GM23248 (cell line): Measurements from ENCODE around the genes TRPV5, OR9A2 and CLCN1.

DNA sequence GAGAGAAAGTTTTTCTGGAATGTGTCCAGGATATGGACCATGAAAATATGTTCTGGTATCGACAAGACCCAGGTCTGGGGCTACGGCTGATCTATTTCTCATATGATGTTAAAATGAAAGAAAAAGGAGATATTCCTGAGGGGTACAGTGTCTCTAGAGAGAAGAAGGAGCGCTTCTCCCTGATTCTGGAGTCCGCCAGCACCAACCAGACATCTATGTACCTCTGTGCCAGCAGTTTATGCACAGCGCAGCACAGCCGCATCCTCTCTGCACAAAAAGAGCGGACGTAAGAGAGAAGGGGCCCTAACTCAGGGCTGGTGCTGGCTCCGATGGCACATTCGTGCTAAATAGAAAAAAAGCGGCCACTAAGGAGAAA is 28.4 kb upstream of the PRSS1 start:
- RAMPAGE, long total RNA: no peak

GRCh38 chr7:142749553-142750118 is 364 bp downstream of the PRSS1 start:
- RAMPAGE, long total RNA: no peak

- RAMPAGE, long total RNA: no peak
These were observed 17.0 kb downstream of the PRSS2 start for GRCh38 chr7:142787851-142788102.

DNA sequence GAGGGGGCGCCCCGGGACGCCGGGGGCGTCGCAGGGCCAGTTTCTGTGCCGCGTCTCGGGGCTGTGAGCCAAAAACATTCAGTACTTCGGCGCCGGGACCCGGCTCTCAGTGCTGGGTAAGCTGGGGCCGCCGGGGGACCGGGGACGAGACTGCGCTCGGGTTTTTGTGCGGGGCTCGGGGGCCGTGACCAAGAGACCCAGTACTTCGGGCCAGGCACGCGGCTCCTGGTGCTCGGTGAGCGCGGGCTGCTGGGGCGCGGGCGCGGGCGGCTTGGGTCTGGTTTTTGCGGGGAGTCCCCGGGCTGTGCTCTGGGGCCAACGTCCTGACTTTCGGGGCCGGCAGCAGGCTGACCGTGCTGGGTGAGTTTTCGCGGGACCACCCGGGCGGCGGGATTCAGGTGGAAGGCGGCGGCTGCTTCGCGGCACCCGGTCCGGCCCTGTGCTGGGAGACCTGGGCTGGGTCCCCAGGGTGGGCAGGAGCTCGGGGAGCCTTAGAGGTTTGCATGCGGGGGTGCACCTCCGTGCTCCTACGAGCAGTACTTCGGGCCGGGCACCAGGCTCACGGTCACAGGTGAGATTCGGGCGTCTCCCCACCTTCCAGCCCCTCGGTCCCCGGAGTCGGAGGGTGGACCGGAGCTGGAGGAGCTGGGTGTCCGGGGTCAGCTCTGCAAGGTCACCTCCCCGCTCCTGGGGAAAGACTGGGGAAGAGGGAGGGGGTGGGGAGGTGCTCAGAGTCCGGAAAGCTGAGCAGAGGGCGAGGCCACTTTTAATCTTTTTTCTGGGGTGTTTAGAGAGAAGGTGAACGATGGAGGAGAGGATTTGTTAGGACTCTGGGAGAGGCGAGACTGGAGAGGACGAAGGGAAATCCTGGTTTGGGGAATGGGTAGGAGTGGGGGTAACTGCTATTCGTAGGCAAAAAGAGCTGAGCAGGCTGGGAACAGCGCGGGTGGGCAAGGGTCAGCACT is 26.4 kb downstream of the PRSS2 start:
- RAMPAGE, long total RNA: no peak

- RAMPAGE, long total RNA: no peak
These were observed at the start of gene TRPV5 for GRCh38 chr7:142933659-142933983. Gene TRPV5 (minus strand): TSS chr7:142933746.

GRCh38 chr7:142943669-142943984 is 4.3 kb downstream of the LLCFC1 start:
- RAMPAGE, long total RNA: no peak

- RAMPAGE, long total RNA: no peak
These were observed at the start of gene OR9A2 for GRCh38 chr7:143027005-143027296. Gene OR9A2 (minus strand): TSS chr7:143027132.

GRCh38 chr7:143259606-143260085 is 3.6 kb upstream of the GSTK1 start:
- RAMPAGE, long total RNA: no peak

- RAMPAGE, long total RNA: no peak
These were observed 653 bp upstream of the CASP2 start for GRCh38 chr7:143287447-143287948.

DNA sequence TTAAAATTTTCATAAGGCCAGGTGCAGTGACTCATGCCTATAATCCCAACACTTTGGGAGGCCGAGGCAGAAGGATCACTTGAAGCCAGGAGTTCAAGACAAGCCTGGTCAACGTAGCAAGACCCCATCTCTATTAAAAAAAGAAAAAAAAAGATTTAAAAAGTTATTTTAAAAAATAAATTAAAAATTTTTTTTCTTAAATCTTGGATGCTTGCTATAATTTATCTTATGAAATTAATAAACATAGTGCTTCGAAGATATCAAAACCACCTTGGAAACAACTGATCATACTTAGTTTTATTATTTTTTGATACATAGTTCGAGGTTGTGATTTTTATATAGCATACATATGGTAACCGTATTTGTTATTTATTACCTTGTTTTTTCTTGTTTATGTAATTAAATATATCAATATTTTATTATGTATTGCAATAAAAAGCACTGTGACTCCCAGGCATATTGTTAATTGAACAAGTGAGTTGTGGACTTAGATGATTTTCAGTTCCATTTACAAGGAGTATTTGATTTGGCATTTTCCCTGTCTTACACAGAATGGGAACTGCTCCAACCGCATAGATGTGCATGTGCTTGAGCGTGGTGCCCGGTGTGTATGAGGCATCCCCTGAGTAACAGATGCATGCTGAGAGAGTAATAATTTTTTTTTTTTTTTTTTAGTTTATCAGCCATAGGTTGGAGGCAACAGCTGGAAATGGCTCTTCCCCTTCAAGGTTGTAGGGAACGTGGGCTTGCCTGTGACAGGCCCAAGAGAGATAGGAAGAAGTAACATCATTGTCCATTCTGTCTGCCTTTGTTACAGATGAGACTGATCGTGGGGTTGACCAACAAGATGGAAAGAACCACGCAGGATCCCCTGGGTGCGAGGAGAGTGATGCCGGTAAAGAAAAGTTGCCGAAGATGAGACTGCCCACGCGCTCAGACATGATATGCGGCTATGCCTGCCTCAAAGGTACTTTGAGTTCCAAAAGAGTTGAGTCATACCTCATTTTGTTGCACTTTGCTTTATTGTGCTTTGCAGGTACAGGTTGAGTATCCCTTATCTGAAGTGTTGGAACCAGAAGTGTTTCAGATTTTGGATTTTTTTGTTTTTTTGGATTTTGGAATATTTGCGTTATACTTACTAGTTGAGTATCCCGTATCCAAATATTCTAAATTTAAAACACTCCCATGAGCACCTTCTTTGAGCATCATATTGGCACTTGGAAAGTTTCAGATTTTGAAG is 12.5 kb upstream of the CLCN1 start:
- RAMPAGE, long total RNA: no peak

- RAMPAGE, long total RNA: no peak
These were observed at the start of gene CLCN1 for GRCh38 chr7:143316007-143316215. Gene CLCN1 (plus strand): TSS chr7:143316111.

DNA sequence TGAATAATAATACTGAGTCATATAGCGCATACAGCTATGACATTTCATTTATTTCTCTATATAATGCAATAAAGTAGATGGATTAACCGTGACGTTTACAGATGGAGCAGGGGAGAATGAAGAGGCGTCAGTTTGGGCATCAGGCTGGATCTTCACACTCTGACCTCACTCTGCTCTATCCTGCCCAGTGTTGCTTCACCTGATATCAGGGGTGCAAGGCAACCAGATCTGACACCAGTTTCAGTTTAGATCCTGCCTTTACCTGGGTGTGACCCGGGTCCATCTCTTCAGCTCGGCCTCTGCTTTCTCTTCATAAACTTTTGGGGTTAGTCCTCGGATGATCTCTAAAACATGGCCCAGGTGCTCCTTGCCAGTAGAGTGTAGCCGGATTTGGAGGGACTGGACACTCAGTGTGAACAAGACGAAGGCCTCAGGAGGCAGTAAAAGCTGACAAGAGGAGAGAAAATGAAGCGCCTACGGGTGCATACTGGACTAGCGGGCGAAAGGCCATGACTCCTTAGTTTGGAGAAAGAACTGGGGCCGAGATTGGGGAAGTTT is 1.4 kb upstream of the ZYX start:
- RAMPAGE, long total RNA: no peak

- RAMPAGE, long total RNA: no peak
These were observed 261 bp downstream of the ZYX start for GRCh38 chr7:143381410-143381802.

GRCh38 chr7:143387352-143388031 is 6.3 kb downstream of the ZYX start:
- RAMPAGE, long total RNA: no peak

DNA sequence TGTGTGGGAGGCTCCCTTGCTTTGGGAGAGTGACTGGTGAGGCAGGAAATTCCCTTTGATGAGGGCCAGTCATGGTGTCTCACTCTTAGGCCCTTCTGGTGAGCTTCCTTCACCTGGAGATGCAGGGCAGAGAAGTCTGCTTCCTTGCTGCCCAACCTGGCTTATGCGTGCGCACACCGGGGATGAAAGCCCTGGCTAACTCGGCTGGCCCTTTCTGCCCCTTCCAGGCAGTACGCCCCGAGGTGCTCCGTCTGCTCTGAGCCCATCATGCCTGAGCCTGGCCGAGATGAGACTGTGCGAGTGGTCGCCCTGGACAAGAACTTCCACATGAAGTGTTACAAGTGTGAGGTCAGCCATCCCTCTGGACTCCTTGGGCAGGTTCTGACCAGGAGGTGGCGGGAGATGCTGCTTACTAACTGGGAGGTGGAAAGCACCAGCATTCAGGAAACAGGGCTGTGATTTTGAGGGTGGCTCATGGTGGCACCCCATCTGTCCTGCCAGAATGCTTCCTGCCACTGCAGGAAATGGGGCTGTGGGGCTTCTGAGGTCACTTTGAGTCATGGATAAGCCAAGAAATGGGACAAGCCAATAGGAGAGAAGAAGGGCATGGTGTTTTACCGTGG is 8.6 kb downstream of the ZYX start:
- RAMPAGE, long total RNA: no peak

GRCh38 chr7:143415634-143416344 is 7.1 kb upstream of the EPHA1 start:
- RAMPAGE, long total RNA: no peak

DNA sequence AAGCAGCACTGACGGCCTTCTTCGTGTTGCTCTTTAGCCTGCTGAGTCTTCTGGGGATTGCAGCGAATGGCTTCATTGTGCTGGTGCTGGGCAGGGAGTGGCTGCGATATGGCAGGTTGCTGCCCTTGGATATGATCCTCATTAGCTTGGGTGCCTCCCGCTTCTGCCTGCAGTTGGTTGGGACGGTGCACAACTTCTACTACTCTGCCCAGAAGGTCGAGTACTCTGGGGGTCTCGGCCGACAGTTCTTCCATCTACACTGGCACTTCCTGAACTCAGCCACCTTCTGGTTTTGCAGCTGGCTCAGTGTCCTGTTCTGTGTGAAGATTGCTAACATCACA is 174 bp downstream of the TAS2R41 start:
- RAMPAGE, long total RNA: no peak

- RAMPAGE, long total RNA: no peak
These were observed 14.2 kb downstream of the TAS2R41 start for GRCh38 chr7:143491954-143492242.

GRCh38 chr7:145587681-145588068 is 528.9 kb upstream of the CNTNAP2 start:
- RAMPAGE, long total RNA: no peak

GRCh38 chr7:146018877-146019948 is 97.4 kb upstream of the CNTNAP2 start:
- RAMPAGE, long total RNA: no peak